ENCODE measurements around the genes TWF2 and NT5DC2.

GRCh38 chr3:52153283-52154058 lies 752 bp downstream of the POC1A start:
- PRO-cap, 2 experiments = no peak in any of the 2 experiments

DNA sequence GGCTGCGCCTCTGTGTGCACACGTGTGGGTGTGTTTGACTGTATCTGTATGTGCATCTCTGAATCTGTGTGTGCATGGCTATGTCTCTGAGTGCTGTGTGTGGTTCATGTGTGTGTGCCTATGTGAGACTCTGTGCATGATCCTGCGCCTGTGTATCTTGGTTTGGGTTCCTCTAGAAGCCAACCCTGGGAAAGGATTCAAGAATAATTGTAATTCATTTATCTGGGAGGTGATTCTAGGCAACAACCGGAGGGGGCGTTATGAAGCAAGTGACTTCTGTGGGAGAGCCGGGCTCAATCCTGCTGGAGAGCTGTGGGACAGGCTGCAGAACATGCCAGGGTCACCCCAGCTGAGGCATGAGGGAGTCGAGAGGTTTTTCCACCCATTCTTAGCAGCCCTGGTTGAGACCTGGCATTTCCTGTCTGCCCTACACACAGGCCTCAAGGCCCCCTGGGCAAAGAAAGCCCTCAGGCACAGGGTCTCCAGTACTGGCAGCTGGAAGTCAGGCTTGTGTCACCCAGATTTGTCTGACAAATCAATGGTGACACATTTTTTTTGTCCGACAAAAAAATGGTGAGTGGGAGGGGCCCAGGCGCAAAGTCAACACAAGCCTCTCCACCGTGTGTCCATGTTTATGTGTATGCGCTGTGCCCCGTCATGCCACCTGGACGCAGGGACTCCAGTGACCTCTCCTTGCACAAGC lies 21.1 kb upstream of the ALAS1 start:
- PRO-cap, 2 experiments = no peak in any of the 2 experiments

- PRO-cap, 2 experiments = peak in 2 of 2 experiments; most common plus-strand start chr3:52239235 (in 1); most common minus-strand start chr3:52238870 (in 2)
Measured at GRCh38 chr3:52238775-52239379, at the start of gene TWF2. Gene TWF2, minus strand, starts transcription at chr3:52239158.

- PRO-cap, 2 experiments = no peak in any of the 2 experiments
Measured at GRCh38 chr3:52248845-52249412, 3.4 kb downstream of the PPM1M start.

DNA sequence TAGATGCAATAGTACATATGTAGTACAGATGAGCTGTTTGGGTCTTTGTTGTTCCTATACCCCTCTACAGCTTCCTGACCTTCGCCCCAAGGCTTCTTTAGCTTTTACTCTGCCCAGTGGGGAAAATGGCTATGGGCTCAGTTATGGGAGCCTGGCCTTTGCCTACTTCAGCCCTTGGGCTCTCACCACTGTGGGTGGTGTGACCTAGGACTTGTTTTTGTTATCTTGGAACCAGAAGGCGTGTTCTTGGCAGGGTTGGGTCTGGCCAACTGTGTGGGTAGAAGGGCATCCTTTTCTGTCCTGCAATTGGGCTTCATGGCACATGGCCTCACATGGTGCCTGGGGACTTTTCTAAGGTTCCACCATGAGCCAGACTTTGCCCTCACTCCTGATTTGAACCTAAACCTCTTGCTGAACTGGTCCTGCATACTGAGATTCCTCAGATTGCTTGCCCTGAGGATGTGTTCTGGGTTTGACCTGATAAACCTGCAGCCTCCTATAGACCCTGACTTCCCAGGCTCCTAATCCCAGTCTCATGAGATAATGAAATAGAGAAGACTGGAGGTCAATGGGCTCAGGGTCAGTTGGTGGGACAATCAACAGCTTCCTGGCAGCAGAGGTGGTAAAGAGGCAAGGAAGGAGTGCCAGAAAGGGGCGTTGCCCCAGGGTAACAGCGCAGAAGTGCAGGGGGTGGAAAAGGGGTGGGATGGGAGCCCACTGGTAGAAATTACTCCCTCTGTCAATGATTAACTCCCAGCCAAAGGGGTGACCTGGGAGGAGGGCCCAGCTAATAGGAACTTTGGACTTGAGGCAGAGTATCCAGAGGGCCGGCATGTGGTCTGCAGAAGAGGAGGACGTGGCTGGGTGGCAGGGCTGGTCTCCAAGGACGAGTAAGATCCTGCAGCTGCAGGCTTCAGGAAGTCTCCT lies 1.9 kb downstream of the GLYCTK start:
- PRO-cap, 2 experiments = no peak in any of the 2 experiments

DNA sequence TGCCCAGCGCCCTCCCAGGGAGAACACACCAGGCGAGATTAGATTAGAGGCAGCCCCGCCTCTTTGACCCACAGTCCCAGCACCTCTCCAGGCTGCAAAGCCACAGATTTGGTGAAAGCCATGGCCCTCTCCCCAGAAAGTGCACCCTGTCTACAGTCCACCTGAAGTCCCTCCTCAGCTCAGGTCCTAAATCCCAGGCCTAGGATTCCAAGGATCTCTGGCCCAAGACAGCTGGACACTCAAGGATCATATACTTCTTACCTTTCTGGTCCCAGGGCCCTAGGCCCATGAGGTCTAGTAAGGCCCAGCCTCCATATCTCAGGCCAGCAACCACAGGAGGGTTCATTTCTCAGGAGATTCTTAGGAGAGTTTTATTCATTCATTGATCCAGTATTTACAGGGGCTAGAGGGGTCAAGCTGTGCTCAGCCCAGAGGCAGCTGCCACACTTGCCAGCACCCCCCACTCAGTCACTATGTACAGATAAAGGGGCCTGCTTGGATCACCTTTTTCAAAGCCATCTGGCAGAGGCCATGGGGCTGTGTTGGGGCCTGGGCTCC lies 9.1 kb downstream of the BAP1 start:
- PRO-cap, 2 experiments = no peak in any of the 2 experiments

DNA sequence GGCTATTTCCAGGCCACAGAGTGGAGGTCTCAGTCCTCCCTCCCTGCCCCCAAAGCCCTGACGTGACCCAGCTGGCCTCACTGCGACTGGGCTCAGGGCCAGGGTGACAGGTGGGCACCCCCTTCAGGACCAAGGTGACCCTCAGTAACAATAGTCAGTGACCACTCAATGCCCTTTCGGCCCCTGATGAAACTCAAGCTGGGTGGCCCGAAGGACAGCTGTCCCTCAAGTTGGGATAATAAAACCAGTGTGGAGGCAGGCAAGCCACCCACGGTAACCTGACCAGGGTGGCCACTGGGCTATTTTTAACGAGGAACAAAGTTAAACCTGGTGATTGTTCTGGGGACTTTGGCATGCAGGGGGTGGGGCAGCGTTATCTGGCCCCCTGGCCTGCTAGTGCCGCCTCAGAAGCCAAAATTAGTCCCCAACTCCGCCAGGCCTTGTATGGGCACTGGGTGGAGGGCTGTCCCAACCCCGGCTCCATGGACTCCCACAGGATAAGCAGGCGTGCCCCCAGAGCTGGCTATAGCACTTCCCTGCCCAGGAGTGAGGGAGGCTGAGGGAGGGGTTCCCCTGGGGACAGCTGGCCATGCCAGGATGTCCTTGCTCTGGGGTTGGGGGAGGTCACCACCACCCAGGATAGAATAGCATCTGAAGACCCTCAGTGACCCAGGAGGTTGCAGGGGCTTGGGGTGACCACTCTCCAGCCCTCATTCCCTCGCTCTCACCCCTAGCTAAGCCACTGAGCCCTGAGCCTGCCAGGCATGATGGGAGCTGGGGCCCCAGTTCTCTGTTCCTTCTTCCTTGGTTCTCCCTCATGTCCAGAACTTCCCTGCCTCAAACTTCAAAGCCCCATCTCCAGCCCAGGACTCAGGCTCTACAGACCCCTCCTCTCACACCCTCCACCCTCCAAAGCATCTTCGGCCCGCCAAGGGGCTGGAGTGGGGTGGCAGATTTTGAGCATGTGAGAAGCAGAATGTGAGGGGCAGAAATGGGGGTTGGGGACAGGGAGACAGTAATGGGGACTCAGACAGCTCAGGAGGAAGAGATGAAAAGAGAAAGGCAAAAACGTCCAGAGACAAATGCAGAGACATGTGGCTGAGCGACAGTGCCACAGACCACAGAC lies 864 bp downstream of the TNNC1 start:
- PRO-cap, 2 experiments = peak in 2 of 2 experiments; most common plus-strand start position 526 of the sequence (in 1); most common minus-strand start position 280 of the sequence (in 1)

GRCh38 chr3:52483745-52484198 lies 11.4 kb upstream of the STAB1 start:
- PRO-cap, 2 experiments = no peak in any of the 2 experiments

DNA sequence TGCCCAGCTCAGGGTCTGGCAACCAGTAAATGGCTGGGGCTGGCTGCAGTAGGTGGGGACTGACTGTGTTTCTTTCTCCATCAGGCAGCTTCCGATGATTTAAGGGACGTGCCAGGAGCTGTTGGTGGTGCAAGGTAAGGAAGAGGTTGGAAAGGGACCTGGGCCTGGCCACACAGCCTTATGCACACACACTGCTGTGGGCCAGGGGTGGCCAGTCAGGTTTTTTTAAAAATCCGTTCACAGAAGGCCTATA lies 9.5 kb upstream of the STAB1 start:
- PRO-cap, 2 experiments = no peak in any of the 2 experiments

DNA sequence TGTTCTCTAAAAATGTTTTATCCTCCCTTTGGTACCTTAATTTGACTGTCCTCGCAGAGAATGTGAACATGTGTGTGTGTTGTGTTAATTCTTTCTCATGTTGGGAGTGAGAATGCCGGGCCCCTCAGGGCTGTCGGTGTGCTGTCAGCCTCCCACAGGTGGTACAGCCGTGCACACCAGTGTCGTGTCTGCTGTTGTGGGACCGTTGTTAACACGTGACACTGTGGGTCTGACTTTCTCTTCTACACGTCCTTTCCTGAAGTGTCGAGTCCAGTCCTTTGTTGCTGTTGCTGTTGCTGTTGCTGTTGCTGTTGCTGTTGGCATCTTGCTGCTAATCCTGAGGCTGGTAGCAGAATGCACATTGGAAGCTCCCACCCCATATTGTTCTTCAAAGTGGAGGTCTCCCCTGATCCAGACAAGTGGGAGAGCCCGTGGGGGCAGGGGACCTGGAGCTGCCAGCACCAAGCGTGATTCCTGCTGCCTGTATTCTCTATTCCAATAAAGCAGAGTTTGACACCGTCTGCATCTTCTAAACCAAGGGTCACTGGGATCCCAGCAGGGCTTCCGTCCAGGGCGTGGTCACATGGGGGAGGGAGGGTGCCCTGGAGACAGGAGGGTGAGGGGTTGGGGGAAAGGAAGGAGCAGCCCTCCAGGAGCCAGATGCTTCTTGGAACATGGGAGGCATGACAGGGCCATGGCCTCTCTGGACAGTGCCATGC lies 2.4 kb upstream of the STAB1 start:
- PRO-cap, 2 experiments = no peak in any of the 2 experiments

DNA sequence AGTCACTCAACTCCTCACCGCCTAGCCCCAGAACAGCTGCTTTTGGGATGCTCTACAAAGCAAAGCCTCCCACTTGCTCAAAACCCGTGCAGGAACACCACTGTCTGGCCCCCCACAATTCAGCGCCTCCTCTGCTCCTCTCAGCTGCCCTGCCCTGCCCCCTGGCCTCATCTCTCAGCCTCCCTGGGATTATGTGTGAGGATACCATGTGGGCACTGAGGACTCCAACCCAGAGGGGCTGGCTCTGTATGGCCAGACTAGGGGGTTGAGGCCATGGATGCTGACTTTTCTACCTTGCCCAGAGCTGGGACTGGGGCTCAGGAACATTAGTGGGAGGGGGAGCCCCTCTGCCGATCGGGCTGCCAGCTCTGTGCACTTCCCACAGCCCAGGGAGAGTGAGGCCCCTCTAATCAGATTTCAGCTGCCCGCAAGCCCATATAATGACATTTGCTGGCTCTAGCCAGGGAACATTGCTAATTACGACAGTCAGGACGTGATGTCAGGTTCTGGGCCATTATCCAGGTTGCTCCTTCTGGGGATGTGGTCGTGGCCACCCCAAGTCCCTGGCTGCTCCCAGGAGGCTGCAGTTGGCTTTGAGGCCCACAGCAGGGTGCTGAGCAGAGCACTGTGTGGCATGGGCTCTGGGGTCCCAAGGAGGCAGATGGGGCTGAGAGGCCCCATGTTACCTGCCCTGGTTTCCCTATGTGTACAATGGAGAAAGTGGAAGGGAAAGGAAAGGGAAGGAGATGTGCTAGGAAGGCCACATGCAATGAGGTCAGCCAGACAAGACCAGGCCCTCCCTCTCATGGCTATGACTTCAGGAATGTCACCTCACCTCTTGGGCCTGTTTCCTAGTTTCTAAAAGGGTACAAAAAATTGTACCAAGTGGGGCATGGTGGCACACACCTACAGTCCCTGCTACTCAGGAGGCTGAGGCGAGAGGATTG lies 3.7 kb downstream of the NT5DC2 start:
- PRO-cap, 2 experiments = peak in 2 of 2 experiments; most common plus-strand start position 586 of the sequence (in 2); most common minus-strand start position 397 of the sequence (in 1)

- PRO-cap, 2 experiments = peak in 2 of 2 experiments; most common plus-strand start chr3:52533216 (in 1); most common minus-strand start chr3:52533810 (in 2)
Measured at GRCh38 chr3:52533055-52533928, at the start of gene NT5DC2. Gene NT5DC2, minus strand, starts transcription at chr3:52533857.

DNA sequence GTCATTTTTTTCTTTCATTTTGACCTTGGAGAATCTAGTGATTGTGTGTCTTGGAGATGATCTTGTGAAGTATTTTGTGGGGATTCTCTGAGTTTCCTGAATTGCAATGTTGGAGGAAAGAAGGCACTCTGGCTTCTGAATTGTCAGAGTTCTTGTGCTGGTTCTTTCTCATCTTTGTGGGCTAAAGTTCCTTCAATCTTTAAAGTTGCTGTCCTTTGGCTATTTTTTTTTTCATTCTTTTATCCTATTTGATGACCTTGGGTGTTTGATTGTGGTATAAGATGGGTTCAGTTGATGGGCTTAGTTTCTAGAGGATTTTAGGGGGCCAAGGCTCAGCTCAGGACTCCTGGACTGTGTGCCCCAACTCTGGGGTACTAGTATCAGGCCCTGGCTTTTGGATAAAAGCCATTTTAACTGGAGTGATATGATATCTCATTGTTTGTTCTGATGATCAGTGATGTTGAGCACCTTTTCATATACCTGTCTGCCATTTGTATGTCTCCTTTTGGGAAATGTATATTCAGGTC lies 58.6 kb downstream of the UQCC5 start:
- PRO-cap, 2 experiments = no peak in any of the 2 experiments

GRCh38 chr3:52684771-52685105 lies 1.1 kb upstream of the GNL3 start:
- PRO-cap, 2 experiments = no peak in any of the 2 experiments

DNA sequence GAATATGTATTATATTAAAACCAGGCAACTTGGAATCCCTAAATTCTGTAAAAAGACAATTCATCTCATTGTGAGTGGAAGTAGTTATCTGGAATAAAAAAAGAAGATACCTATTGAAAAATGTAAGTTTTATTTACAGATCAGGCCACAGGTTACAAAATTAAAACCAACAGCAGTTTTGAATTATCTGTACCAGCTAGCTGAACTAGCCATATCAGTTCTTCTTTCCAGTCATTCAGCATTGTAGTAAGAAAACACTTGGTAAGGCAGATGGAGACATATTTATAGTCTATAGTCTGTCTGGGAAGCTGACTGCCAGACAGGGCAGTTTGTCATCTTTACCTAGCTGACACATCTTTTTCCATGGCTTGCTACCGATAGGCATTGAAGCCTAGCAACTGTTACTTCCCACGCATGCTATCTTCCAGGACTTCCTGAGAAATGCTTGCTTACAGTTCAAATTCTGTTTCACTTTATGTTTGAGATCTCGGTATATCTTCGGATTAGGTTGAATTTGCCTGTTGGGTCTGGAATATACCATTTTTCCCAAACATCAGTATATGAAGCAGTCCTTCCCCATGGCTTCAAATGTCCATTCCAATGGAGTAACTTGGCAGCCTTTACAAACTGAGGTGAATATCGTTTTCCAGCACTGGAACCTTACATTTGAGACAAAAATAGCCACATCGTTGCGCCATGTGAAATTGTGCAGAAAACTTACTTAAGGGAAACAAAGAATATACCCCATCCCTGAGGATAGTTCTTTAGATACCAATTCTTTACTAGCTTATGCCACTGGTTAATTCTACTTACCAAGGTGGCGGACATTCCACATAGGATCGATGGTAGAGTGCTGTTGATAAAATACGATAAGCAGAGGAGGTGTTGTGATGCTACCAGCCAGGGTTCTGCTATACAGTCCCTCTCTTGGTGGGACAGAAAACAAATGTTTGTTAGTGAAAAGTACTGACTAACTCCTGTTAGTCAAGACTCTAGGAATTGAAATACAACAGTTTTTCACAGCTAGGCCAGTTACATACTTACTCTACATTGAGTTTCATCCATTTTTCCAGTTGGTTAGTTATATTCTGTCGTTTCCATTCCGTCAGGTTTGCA lies 8.9 kb downstream of the GNL3 start:
- PRO-cap, 2 experiments = no peak in any of the 2 experiments

DNA sequence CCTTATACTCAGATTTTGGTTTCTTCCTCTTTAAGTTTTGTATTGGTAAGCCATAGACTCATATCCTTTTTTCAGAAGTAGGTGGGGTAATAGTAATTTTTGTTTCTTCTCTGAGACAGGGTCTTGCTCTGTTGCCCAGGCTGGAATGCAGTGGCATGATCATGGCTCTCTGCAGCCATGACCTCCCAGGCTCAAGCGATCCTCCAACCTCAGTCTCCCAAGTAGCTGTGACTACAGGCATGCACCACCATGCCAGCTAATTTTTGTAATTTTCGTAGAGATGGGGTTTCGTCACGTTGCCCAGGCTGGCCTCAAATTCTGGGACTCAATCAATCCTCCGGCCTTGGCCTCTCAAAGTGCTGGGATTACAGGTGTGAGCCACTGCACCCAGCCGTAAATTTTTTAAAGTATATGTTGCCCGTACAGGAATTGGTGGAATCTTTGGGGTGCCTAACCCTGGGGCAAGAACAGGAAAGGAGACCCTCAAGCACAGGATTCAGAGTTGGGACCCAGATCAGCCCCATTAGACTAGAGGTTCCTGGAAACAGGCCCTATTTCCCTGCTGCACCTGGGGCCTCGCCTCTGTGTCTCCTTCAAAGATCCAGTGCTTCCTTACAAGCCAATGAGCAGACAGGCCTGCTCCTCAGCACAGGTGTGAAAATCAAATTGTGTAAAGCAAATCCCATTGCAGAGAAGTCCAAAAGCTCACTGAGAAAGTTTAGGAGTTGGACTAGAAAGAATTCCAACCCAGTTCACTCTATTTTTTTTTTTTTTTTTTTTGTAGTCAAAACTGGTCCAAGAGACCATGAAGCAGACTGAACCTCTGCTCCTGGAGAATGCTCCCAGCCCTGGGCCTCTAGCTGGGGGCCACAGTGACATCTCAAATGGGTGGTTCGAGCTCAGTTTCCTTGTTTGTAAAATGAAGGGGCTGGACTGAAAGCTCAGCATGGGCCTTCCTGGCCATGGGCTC lies 17.9 kb downstream of the ITIH3 start:
- PRO-cap, 2 experiments = no peak in any of the 2 experiments

DNA sequence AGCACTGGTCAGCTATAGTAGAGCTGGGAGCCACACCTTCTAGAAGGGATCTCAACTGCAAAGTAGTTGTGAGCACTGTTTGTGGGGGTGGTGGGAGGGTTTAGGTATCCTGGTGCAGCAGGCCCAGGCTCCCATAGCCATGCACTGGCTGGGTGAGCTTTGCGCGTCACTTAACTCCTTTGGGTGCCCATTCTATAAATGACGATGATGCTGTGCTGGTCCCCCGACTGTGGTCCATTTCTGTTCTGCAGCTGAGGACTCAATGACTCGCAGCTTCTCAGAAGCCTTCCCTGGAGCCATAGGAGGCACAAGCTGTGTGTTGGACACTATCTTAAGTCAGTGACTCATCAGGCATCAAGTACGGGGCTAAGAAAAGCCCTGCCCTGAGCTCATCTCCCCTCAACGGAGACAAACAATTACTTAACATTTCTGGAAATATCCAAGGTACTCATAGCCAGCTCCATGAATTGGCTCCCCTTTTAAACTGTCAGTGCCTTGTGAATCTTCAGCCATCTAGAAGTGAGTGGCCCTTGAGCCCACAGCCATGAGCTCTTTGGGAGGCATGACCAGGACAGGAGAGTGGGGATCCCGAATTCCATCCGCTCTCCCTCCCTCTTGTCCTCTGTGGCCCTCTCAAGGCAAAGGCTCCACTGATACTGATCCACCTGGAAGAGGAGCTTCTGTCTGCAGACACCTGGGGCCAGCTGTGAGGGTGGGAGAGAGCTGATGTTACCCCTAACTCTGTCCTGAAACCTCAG lies 13.9 kb upstream of the MUSTN1 start:
- PRO-cap, 2 experiments = no peak in any of the 2 experiments

DNA sequence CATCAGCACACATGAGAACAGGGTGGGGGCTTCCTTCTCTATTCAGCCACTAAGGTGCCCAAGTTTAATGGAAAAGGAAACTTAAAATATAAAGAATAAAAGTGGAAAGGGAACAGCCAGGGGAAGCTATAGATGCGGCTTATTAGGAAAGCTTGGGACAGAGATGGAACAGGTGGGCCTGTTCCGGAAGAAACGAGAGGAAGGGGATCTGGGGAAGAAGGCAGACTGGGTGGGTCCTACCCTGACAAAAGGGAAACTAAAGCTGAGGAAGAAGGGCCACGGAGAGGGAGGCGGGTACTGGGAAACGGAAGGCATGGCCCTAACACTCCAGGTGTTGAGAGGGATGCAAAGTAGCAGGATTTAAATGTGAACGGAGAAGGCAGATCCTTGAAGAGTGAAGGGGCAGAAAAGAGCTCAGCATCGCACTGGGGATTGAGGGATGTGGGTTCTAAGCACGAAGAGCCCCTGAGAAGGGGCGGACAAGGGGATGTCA lies 825 bp downstream of the STIMATE start:
- PRO-cap, 2 experiments = no peak in any of the 2 experiments

- PRO-cap, 2 experiments = no peak in any of the 2 experiments
Measured at GRCh38 chr3:53045753-53045892, 250 bp downstream of the SFMBT1 start.

DNA sequence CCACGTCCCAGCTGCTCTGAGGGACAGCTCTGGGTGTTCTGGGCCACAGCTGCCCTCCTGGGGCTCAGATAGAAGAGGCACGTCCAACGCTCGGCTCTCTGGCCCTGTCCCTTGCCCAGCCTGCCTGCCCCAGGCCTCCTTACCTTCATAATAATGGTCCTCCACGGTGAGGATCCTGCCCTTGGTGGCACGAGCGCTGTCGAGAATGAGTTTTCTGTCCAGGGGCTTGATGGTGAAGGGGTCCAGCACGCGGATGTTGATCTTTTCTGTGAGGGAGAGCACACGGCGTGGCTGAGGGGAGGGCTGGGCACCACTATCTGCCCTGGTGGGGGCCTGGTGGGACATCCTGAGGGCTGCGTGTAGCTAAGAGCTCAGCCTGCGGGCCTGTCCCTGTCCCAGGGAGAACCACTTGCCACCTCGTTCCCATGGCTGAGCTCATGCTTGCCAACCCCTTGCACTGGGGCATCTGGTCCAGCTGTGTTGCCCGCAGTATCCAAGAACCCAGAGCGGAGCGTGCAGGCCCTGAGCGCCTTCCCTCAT lies 29.1 kb downstream of the TKT start:
- PRO-cap, 2 experiments = no peak in any of the 2 experiments